ENCODE measurements around a stretch of chr13.

- RRBS, result no CpG with 5 or more reads among the region's 4 CpGs
These were observed 5.4 kb upstream of the SERP2 start for GRCh38 chr13:44368364-44368563.

DNA sequence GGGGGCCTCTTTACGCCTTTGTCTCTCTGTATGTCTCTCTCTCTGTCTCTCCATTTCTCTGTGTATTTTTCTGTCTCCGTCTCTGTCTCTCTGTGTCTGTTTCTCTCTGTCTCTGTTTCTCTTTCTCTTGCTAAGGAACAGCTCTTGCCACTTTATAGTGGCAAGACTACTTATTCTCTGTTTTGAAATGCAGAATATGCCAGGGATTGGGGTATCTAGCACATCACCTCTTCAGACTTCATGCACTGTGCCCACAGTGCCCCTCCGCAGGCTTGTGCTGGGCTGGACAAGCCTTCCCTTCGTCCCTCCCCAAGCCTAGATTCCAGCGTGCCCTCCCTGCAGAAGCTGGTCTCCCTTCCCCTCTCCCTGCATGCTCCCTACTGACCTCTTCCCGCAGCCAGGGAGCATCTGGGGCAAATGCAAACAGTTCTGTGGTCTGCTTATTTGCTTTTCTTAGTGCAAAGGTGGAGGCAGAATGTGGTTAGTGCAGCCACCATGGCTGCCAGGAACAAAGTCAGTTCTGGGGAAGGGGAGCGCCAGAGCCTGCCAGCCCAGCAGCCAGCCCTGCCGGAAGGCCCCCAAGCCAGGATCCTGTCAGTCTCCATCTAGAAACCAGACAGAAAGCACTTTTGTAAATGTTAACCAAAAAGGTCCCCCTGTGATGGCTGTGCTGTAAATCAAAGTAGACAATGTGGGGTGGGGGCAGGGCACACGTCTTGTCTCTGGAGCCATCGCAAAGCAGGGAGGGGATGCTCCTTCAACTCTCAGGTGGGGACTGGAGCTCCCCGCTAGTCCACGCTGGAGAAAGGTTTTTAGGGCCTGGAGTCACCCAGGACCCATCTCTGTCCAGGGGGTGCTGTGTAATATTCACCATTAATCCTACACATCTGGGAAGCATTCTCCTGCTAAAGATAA, 30.6 kb downstream of the SERP2 start:
- RRBS, result no CpG with 5 or more reads among the region's 12 CpGs

DNA sequence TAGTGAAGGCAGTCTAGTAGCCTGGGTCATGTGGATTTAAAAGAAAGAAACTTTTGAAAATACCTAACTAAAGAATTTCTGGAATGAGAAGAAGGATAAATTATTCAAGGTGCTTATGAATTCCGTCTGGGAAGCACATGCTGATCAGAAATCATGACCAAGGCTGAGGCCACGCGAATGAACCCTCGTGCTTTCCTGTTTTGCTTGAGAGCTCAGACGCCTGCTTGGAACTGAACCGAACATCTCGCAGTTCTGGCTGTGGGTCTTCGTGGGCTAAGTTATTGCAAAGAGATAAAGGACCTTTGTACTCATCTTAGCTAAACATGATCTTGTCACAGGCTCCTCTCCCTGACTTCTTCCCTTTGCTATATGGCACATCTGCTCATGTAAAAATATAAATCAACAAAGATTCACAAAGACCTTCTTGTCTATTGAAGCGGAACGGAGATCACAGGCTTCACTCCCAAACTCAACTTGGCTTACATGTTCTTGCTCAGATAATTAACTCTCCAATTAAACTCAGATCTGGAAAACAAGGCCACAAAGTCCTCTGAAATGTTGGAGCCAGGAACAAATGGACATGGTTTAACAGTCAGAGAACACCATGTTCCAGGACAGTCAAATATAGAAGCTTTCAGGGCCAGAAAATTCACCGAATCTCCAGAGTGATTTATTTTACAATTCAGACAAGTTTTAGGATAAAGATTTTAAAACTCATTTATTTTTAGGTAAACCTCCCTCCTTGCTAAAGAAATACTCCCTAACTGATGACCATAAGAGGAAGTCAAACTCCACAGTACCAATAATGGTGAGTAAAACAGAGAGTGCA, 140.0 kb downstream of the NUFIP1 start:
- RRBS, result no CpG with 5 or more reads among the region's 11 CpGs

DNA sequence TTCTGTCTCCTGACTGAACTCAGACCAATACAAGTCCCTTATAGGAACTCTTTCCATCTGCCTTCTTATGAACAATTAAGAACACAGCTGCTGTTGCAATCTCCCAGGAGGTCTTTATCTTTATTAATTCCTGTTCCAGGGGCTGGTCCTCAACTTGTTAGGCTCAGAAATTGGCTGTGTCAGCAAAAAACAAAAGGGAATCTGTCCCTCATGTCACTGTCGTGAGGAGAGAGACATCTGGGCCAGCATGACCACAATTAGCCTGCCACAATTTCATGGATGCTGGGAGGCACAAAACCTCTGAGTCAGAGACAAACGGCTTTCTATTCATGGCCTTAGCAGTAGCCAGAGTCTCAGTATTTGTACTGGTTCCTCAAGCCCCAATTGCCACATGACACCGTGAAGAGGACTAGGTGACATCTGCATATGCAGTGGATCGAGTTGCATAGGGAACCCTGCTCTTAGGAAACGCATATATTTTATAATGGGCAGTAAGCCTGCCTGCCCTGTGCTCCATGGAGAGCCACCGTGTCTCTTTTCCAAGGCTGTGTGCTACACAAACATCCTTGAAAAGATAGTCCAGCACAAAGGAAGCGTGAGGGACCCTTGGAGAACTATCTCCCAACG, 58.1 kb downstream of the NUFIP1 start:
- RRBS, result no CpG with 5 or more reads among the region's 8 CpGs

DNA sequence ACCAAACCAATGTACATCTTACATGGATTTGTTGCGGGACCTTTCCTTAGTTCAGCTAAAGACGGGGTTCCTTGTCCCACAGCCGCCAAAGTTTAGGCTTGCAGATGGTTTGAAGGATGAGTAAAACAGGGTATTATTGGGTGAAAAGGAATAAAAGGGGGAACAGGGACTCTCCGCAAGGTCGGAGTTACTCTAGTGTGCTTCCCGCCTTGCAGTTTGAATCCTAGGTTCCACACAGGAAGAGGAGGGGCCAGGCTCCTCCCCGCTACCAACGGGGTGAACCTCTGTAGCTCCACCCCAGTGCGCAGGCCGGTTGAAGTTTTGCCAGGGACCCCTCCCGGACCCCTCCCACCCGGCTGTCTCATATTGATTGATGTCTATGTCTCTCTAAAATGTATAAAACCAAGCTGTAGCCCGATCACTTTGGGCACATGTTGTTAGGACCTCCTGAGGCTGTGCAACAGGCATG, 11.6 kb upstream of the GTF2F2 start:
- RRBS, result no CpG with 5 or more reads among the region's 13 CpGs

DNA sequence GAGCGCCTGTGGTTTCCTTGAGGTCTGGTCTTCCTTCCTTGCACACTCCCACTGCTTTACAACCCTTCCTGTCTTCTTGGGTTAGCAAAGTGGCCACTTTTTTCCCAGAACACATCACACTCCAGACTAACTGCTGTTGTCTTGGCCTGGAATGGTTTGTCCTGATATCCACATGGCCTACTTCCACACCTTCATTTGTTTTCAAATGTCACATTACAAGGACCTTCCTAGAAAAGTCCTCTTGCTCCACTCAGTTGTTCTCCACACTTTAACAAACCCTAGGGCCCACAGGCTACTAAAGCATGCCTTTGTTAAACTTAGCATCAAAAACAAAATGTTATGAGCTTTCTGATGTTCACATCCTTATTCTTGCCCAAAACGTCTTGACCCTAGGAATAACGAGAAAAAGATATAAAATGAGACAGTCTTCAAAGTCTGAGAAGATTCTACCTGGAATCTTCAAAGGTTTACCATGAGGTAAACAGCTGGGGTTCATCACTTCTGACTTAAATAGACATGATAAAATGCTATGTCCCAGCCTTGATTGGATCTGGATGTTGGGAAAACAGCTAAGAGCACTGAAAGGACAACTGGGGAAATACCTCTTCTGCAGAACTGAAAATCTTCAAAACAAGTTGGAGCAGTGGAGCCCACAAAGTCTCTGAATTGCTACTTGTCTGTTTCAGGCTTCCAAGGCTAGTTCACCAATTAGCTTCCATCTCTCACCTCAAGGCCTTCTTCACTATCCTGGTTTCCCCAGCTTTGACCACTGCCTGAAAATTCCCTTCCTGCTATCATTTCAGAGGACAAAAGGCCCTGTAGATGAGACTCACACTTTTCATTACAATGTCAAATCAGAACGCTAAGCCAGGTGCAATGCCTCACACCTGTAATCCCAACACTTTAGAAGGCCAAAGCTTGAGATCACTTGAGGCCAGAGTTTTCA, 5.9 kb downstream of the TPT1 start:
- RRBS, result no CpG with 5 or more reads among the region's 4 CpGs

GRCh38 chr13:45340227-45340867, 636 bp downstream of the TPT1 start:
- RRBS, result 2% methylated on average over 44 of the region's 51 CpGs

DNA sequence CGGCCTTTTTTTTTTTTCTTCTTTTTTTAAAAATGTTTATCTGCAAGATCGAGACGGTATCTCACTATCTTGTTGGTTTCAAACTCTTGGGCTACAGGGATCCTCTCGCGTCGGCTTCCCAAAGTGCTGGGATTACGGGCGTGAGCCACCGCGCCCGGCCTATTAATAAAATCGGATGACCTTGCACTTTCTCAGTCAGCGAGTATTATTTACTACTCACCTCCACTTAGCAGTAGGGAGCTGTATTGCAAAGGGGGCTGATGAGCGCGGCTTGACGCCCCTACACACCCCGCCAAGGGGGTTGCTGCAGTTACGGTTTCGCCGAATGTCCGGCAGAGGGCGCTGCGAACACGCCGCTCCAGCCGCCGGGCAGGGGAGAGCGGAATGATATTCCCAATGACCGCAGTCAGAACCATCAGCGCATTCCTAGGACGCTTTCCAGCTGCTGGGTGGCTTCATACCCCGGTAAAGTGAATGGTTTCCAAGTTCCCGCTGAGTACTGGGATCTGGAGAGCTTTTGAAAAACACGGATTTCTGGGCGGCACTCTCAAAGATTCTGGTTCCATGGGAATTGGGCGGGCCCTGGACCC, 29.9 kb upstream of the TPT1 start:
- RRBS, result 4% methylated on average over 10 of the region's 36 CpGs

DNA sequence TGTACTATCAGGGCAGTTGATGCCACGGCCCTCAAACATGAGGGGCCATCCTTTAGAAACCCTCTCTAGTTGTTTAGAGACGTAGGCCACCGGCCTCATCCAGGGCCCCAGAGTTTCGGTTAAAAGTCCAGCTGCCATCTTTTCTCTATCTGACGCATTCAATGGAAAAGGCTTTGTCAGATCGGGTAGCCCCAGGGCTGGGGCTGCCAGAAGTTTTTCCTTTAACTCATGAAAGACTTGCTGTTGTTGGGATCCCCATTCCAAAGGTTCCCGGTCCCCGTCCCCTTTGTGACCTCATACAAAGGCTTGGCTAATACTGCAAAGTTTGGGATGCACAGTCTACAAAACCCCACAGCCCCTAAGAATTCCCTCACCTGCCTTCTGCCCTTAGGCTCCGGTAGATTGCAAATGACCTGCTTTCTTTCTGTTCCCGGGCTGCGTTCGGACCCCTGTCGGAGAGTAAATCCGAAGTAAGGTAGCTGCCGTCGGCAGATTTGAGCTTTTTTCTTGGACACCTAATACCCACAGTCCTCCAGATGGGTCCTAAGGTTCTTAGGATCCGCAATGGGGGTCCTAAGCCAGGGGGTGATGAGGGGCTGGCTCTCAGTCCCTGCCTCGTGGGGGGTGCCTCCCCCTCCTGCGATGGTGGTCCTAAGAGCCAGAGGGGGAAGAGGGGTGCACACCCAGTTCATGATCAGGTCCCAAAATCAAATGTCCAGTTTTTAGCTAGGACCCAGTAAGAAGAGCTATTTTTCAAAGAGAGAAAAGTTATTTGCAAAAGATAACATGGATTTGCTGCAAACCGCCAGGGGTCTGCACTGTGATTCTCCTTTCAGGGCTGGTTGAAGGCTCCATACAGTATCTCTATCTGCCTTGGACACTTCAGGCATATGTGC, 34.6 kb downstream of the SLC25A30 start:
- RRBS, result no CpG with 5 or more reads among the region's 20 CpGs

GRCh38 chr13:45441384-45442090, 23.2 kb upstream of the COG3 start:
- RRBS, result no CpG with 5 or more reads among the region's 3 CpGs

- RRBS, result no CpG with 5 or more reads among the region's 4 CpGs
These were observed 21.8 kb upstream of the CPB2 start for GRCh38 chr13:46126568-46127080.

DNA sequence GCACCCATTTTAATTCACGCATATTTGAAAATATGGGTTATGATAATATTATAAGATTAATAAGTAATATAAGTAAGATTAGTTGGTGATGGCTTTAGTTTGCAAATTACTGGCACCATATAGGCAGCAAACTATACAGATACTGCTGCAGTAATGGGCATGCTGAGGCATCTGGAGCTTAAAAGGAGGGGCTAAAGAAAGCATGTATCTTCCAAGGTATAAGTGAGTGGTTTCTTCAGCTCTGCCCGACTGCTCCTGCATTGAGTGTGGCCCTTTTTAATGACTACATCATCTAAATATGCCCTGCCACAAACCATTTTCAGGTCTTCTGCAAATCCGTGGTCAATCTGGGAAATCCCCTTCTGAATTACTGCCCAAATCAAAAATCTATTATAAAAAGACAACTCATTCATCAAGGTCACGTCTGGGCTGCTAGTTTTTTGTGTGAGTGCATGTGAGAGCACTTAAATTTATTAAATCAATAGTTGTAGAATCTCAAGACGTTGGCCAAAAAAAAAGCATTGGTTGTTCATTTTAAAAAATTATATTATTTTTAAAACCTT, 16.5 kb downstream of the LCP1 start:
- RRBS, result no CpG with 5 or more reads among the region's 5 CpGs

- RRBS, result no CpG with 5 or more reads among the region's 6 CpGs
These were observed 9.4 kb downstream of the LCP1 start for GRCh38 chr13:46172492-46173042.

GRCh38 chr13:46290580-46290829, 78.8 kb downstream of the LRRC63 start:
- RRBS, result no CpG with 5 or more reads among the region's 3 CpGs

GRCh38 chr13:46296121-46296805, 84.5 kb downstream of the LRRC63 start:
- RRBS, result no CpG with 5 or more reads among the region's 3 CpGs

DNA sequence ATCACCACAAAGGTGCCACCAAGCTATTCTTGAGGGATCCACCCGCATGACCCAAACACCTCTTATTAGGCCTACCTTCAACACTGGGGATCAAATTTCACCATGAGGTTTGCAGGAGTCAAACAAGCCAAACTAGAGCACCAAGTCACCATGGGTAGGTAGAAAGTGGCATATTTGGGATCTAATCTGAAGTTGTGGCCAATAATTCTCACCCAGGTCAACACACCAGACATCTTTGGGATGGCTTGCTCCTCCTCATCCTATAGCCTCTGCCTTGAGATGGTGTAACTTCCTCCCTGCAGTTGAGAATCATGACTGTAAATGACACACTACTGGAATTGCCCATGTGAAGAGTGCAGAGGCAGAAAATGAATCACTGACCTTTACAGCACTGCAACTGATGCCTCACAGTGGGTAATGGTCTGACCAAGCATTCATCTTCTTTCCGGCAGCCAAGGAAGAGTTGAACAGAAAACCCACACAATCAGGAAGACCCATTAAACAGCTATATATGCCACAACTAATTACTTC, 46.2 kb downstream of the RUBCNL start:
- RRBS, result no CpG with 5 or more reads among the region's 2 CpGs

GRCh38 chr13:46384617-46385583, 2.2 kb downstream of the RUBCNL start:
- RRBS, result no CpG with 5 or more reads among the region's 9 CpGs

- RRBS, result no CpG with 5 or more reads among the region's 6 CpGs
These were observed 16.8 kb upstream of the RUBCNL start for GRCh38 chr13:46403807-46404242.

DNA sequence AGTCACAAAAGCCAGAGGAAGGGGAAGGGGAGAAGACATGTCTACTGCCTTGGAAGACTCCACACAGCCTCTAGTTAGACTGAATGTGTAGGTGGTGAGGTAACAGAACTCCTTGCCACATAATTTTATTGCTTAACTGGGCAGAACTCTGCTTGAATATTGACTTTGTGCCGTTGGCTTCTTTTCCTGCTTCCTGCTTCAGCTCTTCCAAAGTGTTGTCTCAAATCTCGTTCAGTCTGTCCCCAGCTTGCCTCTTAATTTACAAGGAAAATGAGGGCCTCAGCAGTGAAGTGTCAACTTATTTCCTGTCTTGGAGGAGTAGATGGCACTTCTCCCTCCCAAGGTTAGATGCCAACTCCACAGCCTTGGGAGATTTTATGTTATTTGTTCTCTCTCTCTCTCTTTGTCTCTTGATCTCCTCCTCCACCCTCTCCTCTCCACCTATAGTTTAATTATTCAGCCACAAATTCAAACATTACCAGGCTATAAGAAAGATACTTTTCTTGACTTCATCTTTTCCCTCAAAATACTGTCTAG, 37.0 kb downstream of the ESD start:
- RRBS, result no CpG with 5 or more reads among the region's 2 CpGs

- RRBS, result no CpG with 5 or more reads among the region's 1 CpG
These were observed 20.1 kb upstream of the ESD start for GRCh38 chr13:46816978-46817468.

Measured in iris pigment epithelial cell (primary cell).